HTR-8/SVneo (cell line): Measurements from ENCODE around the genes ARL8B, SSUH2 and THUMPD3.

DNA sequence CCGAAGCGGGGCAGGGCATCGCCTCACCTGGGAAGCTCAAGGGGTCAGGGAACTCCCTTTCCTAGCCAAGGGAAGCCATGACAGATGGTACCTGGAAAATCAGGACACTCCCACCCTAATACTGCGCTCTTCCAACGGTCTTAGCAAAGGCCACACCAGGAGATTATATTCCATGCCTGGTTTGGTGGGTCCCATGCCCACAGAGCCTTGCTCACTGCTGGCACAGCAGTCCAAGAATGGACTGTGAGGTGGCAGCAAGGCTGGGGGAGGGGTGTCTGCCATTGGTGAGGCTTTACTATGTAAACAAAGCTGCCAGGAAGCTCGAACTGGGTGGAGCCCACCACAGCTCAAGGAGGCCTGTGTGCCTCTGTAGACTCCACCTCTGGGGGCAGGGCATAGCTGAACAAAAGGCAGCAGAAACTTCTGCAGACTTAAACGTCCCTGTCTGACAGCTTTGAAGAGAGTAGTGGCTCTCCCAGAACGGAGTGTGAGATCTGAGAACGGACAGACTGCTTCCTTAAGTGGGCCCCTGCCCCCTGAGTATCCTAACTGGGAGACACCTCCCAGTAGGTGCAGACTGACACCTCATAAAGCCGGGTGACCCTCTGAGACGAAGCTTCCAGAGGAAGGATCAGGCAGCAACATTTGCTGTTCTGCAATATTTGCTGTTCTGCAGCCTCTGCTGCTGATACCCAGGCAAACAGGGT is 13.2 kb upstream of the BHLHE40 start:
- RRBS: no CpG with 5 or more reads among the region's 11 CpGs

DNA sequence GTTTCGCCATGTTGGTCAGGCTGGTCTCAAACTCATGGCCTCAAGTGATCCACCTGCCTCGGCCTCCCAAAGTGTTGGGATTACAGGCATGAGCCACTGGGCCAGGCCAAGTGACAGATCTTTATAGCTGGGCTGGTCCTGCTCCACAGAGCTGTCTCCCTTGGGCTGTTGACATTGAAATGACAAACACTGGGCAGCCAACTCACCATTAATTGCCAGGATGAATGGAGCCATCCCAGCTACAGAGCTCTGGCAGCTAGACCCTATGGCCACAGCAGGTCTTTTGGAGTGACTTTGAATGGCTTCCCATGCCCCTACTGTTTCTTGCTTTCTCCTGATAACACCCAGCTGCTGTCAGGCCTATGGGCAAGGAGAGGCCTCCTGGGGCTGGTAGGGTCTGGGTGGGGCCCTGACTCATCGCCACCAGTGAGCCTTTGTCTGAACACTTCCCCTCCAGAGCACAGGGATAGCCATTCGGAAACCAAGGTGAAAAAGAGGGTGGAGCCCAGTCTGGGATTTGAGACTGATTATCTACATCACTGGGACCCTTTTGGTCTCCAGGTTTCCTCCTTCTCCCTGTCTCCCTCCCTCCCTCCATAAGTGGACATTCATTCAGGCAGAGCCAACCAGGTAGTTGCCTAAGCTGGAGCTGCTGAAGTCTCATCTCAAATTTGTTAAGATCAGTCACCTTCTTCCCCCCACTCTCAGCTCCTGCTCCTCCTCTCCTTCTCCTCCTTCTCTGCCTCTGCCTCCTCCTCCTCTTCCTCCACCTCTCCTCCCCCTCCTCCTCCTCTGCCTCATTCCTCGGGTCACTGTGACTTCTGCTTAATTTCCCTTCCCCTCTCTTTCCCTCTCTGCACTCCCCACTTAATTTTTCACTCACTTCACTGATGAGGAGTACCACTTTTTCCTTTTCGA is 34.0 kb downstream of the BHLHE40 start:
- RRBS: no CpG with 5 or more reads among the region's 6 CpGs

DNA sequence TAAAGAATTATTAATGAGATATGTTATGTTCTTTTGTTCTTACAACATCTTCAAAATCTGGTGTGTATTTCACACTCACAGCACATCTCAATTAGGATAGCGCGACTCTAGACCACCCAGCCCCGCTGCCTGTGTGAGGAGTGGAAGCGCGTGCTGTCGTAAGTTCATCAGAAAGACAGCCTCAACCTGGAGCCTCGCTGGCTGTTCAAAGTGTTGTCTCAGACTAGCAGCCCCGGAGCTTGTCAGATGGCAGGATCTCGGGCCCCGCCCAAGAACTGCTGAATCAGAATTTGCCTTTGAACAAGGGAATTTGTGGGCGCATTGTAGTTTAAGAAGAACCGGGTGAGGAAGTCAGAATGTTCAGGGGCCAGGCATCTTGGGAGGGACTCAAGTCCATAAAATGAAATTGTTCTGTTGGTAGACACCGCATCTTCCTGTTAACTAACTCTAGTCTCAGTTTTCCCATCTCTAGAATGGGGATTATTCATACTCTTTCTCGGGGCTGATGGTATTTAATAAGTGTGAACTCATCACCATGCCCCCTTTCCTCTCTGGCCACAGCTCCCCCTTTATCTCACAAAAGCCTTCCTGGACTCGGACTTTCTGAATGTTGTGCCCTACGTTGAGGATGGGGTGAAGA is 40.3 kb downstream of the BHLHE40 start:
- RRBS: 93% methylated on average over 5 of the region's 16 CpGs

GRCh38 chr3:5121871-5122739 is at the start of gene ARL8B:
Gene ARL8B (plus strand): TSS chr3:5122292.
- RRBS: under 1% methylated on average over 31 of the region's 77 CpGs

DNA sequence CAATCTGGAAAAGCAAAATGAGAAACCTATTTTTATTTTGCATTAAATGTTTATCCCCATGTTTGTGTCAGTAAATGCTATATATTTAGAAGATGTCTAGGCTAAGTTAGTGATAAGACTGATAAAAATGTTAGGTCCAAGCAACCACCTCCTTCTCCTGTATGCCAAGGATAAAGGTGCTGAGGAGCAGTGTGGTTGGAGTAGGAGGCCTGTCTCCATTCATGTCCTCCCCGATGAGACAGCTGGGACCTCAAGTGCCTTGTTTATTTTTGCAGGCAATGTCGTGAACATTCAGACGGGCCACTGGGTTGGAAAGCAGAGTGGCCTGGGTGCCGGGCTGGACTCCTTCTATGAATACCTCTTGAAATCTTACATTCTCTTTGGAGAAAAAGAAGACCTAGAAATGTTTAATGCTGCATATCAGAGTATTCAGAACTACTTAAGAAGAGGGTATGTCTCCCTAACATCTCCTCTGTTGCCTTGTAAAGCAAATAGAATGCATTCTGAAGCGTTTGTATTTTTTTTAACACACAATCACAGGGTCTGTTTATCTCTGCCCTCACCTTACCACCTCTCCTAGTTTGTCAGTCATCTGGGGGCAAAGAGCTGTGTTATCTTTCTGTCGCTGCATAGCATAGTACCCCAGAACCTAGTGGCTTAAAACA is 17.4 kb downstream of the EDEM1 start:
- RRBS: no CpG with 5 or more reads among the region's 6 CpGs

- RRBS: no CpG with 5 or more reads among the region's 6 CpGs
These were observed 114.3 kb downstream of the EDEM1 start for GRCh38 chr3:5301774-5302275.

DNA sequence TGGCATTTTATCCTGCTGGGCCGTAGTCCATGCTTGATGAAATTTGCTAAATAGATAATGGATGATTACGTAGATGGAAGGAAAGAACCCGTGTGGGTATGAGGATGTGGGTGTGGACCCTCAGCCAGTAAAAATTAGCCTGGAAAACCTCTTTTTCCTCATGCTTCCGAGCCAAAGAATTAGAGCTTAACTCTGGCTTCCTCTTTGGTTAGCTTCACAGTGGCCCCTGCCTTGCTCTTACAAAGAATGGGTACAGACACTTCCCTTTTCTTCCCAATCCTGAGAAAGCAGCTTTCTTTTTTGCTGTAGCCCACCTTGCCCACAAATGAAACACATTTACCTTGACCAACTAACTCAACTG is 786.1 kb downstream of the GRM7 start:
- RRBS: no CpG with 5 or more reads among the region's 4 CpGs

DNA sequence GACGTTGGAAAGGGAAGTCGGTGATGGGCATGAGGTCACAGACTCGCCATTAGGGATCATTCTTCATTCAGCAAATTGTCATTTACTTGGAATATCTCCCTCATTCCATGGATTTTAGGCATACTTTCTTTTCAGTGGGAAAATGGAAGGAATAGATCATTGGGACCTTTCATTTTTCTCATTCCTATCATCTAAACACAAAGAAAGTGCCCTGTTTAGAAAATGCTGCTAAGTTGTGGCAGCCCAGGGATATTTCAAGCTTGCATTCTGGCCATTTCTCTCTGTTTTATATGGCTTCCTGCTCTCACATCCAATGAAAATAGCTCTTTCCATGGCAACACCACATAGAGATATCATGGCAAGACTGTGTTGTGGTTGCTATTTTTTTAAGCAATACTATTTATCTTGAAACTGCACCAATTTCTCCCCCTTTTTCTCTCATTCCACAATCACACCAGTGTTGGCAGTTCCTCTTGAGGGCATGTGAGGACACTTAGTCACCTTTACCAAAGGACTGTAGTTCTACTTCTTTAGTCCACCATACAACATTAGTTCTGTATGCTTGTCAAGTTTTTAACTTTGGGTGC is 40.6 kb upstream of the LMCD1 start:
- RRBS: no CpG with 5 or more reads among the region's 3 CpGs

DNA sequence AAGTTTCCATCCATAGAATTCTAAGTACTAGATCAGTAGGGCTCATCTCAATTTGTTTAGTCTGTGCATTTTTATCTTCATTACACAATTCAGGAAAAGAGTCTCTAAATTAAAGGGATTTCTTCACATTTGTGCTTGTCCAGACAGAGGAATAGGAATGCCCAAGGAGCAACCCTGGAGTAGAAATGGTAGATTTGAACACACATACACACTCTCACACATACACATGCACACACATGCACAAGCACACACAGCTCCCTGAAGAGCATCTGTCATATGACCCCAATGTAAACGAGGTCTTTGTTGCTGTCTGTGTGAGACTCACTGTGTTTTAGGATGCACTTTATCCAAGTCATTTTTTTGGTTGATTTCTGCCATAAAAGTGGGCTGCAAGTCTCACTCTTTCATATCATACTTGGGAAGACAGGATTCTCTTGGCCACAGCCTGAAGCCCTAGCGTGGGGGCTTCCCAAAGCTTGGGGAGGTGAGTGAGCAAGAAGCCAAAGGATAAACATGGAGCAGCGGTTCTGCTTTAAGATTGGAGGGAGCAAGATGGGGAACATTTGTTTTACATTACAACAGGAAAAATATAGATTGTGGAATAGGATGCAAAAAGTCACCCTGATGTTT is 21.6 kb downstream of the LMCD1 start:
- RRBS: no CpG with 5 or more reads among the region's 3 CpGs

GRCh38 chr3:8611691-8612157 is 32.9 kb downstream of the SSUH2 start:
- RRBS: no CpG with 5 or more reads among the region's 17 CpGs

GRCh38 chr3:8644650-8645031 is at the start of gene SSUH2:
Gene SSUH2 (minus strand): TSS chr3:8644798.
- RRBS: no CpG with 5 or more reads among the region's 6 CpGs

GRCh38 chr3:9067992-9068755 is 104.9 kb upstream of the RAD18 start:
- RRBS: no CpG with 5 or more reads among the region's 9 CpGs

DNA sequence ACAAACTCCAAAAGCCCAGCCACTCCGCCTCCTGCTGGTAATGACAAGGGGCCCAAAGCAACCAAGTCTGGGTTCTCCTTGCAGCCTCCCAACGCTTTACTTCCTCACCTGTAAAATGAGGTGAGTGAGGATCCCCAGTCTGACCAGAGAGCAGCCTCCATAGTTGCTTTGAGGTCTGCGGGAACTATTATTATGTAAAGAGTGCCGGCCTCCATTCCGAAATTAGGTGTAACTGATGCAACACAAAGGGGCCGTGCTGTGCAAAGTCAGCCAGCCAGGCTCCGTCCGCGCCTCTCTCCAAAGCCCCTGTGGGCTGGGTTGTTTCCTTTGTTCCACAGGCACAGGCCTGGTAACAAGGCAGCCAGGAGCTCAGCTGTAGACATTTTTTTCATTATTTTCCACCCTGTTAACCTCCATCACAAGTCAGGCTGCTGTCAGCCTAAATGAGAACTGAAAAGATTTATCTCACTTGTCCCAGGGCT is 139.1 kb upstream of the RAD18 start:
- RRBS: no CpG with 5 or more reads among the region's 9 CpGs

DNA sequence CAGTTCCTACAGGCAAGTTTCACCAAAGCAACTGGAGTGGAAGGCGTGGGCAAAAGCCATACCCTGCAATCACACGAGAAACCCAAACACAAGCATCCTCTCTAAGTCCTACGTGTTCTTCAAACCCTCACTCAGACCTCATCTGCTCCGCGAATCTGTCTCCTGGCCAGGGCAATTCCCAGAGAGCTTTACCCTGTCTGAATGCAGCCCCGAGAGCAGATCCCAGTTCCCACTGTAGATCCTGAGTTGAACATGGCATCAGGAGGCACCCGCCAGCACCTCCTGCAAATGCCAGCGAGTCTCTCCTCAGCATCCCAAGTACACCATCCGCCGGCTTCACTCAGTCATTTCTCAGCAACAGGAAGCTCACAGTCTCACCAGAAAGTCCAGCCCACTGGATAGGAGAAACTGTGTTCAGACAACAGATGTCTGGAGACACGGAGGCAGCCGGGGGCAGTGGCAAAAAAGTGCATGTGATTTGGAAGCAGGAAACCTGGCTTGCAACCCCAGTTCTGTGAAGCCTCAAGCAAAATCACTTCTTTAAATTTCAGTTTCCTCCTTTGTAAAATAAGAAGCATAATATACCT is 68.8 kb downstream of the SRGAP3 start:
- RRBS: 100% methylated on average over 1 of the region's 12 CpGs

GRCh38 chr3:9247273-9248093 is 2.0 kb downstream of the SRGAP3 start:
- RRBS: 96% methylated on average over 1 of the region's 20 CpGs

GRCh38 chr3:9361395-9362072 is 1.3 kb upstream of the THUMPD3 start:
- RRBS: no CpG with 5 or more reads among the region's 8 CpGs

DNA sequence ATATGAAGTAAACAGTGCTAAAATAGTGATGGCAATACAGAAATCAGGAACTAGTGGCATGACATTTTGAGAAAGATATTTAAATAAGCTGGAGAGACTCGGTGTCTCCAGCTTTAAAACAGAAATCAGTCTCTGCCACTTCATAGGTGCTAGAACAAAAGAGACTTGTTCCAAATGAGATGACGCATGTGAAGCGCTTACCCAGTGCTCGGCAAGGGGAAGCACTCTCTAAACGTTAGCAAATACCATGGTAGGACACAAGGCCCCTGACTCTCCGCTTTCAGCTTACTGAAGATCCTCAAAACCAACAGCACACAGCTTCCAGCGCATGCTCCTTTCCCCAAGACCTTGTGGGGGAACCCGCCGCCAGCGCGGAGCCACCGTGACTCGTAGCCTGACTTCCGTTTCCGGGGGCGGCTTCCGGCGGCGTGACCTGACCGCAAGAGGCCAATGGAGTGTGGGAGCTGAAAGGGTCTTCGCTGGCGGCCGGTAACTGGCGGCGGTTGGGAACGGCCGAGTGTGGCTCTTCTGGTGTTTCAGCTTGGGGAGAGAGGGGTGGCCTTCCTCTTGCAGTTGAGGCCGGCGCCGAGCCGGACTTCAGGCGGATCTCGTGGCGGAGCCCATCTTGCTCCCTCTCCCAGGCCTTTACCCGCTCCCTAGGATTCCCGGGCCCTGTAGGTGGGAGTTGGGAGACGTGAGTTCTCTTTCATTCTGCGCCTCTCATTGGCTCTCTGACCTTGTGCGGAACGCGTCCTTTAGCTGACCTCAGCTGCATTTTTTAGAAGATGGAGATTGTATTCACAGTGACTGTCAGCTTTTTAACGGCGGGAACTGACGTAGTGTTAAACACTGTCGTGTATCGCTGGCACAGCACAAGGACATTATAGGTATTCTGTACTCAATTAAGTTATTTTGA is at the start of gene THUMPD3:
Gene THUMPD3, plus strand, starts transcription at position 416 of the 916 bp plus-strand sequence.
- RRBS: 40% methylated on average over 14 of the region's 46 CpGs

GRCh38 chr3:9398221-9399154 is 1.1 kb downstream of the SETD5 start:
- RRBS: no CpG with 5 or more reads among the region's 32 CpGs